Urinary bladder (tissue), 3 donors: ENCODE measurements around a stretch of chr22.

GRCh38 chr22:46675029-46675750 lies 55.0 kb downstream of the GRAMD4 start:
- PRO-cap, result no peak
- RAMPAGE, long total RNA, result no peak

- PRO-cap, result no peak
- RAMPAGE, long total RNA, result no peak
Measured at GRCh38 chr22:46749188-46749850, 11.3 kb upstream of the CERK start.

DNA sequence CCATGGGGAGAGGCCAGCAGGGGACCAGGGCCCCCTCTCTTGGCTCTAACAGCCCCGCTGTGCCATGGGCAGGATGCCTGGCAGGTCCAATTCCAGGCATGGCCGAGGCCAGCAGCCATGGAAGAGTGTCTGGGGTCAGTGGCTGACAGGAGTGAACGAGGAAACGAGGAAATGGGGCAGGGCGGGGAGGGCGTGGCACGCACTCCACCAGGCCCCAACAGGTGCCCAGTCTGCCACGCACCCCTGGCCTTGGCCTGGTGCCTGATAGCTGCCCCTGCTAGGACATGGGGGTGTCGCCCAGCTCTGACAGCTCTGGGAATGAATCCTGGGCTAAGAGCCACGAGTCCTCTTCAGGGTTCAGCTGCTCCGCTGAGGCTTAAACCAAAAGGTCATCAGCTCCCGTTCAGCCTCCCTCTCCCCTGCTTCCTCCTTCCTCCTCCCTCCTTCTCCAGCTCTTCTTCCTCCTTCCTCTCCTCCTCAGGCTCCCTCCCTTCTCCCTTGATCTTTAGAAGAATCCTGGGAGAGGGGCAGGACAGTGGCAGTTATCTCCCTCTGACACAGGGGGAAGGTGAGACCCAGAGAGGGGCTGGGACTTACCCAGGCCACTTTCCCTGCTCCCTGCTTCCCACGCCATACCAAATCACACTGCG lies 11.5 kb upstream of the TBC1D22A start:
- PRO-cap, result no peak
- RAMPAGE, long total RNA, result no peak

GRCh38 chr22:46816039-46816746 lies 53.7 kb downstream of the TBC1D22A start:
- PRO-cap, result no peak
- RAMPAGE, long total RNA, result no peak

DNA sequence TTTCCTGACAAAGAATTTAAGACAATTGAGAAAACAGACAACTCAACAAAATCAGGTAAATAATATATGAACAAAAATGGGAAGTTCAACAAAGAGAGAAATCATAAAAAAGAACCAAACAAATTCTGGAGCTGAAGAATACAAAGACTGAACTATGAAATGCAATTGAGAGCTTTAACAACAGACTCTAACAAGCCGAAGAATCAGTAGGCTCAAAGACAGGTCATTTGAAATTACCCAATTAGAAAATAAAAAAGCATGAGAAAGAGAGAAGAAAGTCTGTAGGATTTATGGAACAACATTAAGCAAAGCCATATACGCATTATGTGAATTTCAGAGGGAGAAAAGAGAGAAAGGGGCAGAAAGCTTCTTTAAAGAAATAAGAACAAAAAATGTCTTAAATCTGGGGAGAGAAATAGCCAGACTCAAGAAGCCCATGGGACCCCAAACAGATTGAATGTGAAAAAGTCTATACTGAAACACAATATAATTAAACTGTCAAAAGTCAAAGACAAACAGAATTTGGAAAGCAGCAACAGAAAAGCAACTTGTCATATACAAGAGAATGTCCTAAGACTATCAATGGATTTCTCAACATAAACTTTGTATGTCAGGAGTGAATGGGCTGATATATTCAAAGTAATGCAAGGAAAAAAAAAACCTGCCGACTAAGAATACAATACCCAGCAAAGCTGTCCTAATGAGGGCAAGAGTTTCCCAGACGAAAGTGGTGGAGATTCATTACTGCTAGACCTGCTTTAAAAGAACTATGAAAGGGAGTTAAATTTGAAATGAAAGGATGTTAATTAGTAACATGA lies 73.1 kb downstream of the TBC1D22A start:
- PRO-cap, result no peak
- RAMPAGE, long total RNA, result no peak

- PRO-cap, result no peak
- RAMPAGE, long total RNA, result no peak
Measured at GRCh38 chr22:46917980-46918620, 155.7 kb downstream of the TBC1D22A start.

GRCh38 chr22:47053493-47054390 lies 291.3 kb downstream of the TBC1D22A start:
- PRO-cap, result no peak
- RAMPAGE, long total RNA, result no peak

DNA sequence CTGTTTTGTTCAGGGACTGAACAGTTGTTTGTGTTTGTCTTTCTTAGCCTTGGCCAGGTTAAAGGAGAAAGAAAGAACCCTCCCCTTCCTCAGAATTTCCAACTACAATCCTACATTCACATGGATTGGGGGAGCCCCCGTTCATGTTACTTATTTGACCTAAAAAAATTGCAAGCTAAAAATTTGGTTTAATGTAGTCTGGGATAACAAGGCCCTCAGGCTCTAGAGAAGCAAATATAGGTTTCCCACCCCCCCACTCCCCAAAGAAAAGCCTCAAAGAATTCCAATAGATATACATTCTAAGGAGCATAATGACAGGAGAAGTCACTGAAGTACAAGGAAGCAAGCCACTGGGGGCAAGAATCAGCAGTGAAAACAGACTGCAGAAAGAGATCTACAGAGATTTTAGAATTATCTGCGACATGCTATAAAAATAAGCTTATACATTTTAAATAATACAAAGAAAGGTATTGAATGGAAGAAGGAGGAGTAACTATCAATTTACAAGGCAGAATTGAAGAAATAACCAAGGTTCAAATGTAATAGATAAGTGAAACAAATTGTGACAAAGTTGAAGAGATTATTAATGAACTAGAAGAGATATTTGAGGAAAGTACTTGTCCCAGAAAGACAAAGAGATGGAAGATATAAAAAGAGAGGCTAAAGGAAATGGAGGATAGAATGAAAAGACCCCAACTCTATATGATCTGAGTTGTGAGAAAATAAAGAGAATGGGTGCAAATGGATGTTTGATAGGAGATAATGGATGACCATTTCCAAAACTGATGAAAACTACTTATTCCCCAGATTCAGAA lies 343.3 kb downstream of the TBC1D22A start:
- PRO-cap, result no peak
- RAMPAGE, long total RNA, result no peak

GRCh38 chr22:47117023-47117437 lies 354.6 kb downstream of the TBC1D22A start:
- PRO-cap, result no peak
- RAMPAGE, long total RNA, result no peak

- PRO-cap, result no peak
- RAMPAGE, long total RNA, result no peak
Measured at GRCh38 chr22:47153294-47153680, 390.8 kb downstream of the TBC1D22A start.

GRCh38 chr22:48072722-48073037 lies 416.7 kb upstream of the TAFA5 start:
- PRO-cap, result no peak
- RAMPAGE, long total RNA, result no peak

GRCh38 chr22:48097301-48097863 lies 392.0 kb upstream of the TAFA5 start:
- PRO-cap, result no peak
- RAMPAGE, long total RNA, result no peak

DNA sequence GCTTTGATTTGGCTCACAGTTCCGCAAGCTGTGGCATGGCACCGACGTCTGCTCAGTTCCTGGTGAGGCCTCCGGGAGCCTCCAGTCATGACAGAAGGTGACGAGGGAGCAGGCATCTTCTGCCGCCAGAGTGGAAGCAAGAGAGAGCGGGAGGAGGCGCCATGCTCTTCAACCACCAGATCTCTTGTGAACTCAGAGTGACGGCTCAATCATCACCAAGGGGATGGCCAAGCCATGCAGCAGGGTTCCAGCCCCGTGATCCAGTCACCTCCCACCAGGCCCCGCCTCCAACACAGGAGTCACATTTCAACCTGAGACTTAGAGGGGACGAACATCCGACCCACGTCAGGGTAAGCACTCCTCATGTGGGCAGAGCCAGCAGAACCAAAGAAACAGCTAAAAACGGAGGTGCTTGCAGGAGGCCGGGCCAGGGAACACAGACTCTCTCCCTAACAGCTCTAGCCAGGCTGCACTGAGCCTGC lies 132.2 kb upstream of the TAFA5 start:
- PRO-cap, result no peak
- RAMPAGE, long total RNA, result no peak

- PRO-cap, result no peak
- RAMPAGE, long total RNA, result no peak
Measured at GRCh38 chr22:48366728-48367010, 122.7 kb upstream of the TAFA5 start.

DNA sequence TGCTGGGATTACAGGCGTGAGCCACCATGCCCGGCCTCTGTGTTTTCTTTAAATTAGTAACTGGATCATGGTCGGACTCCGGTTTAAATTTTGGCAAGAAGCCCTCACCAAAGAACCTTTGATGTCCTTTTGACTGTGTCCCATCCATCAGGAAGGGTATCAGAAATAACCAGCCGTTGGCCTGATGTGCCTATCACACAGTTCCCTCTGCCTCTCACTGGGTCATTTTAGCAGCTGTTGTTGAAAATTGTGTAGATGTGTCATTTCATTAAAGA lies 89.1 kb upstream of the TAFA5 start:
- PRO-cap, result no peak
- RAMPAGE, long total RNA, result no peak

DNA sequence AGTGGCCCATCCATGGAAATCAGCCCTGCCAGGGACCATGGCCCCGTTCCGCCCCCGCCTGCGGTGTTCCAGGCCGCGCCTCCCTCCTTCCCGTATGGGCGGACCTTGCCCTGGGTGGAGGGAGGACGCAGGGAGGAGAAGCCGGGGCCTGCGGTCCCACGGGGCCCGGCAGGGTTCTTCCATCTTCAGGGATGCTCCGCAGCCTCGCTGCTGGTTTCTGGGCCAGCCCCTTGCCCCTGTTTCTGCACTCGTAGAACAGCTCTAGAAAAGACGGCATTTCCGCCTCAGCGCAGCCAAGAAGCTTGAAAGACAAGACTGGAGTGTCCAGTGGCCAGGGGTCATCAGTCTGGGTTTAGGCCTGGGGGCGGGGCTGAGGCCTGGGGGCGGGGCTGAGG lies 7.8 kb downstream of the TAFA5 start:
- PRO-cap, result no peak
- RAMPAGE, long total RNA, result no peak

DNA sequence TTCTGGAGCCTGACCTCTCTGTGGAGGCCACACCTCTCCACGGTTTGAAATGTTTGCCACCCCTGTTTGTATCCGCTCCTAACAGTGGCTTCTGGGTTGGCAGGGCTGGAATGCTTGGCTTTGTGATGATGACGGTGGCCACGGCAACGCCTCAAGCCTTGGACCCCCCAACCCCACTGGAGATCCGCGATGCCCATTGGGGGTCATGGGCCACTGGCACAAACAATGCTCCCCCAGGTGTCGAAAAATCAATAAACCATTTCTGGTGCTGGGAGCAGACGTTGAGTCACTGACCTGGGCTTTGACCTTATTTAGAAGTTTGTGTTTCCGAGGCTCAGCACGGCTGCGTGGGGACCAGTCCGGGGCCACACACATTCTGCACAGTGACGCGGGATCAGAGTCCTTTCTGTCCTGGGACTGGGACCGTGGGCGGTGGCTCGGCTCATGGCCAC lies 72.2 kb downstream of the TAFA5 start:
- PRO-cap, result no peak
- RAMPAGE, long total RNA, result no peak

DNA sequence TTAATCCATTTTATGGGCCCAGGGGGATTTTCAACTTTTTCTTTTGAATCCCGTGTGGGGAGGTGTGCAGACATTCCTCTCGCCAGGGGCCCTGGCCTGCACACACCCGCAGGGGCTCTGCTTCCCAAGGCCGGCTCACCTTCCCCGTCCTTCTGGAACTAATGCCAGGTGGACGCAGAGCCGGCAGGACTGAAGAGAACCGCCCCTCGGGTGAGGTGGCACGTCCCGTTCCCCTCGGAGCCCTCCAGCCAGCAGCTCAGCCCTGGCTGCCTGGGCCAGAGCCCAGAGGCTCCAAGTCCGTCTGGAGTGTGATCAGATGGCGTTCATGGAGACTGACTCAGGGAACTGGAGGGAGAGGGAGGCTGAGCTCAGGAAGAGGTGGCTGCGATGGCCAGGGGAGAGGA lies 229.7 kb downstream of the TAFA5 start:
- PRO-cap, result no peak
- RAMPAGE, long total RNA, result no peak

DNA sequence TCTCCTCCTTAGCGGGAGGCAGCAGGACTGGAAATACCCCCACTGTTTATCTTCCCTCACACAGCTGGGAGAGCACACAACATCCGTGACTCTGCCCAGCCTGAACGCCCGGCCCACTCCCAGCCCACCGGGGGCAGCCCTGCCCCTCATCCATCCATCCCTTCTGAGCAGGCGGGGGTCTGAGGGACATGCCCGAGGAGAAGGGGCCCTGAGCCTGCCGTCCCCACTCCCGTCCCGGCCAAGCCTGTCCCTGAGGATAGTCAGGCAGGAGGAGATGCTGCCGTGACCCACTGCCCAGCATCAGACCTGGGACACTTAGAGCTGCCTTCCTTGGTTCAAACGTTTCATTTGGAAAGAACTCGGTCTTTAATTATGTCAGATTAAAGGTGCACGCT lies 393.5 kb downstream of the TAFA5 start:
- PRO-cap, result no peak
- RAMPAGE, long total RNA, result no peak

- PRO-cap, result no peak
- RAMPAGE, long total RNA, result no peak
Measured at GRCh38 chr22:49016244-49016708, 526.9 kb downstream of the TAFA5 start.